Thoracic aorta (tissue), 1 donor: ENCODE results near the genes XAGE2, PAGE3, NBDY and SPIN2B.

- RAMPAGE, long total RNA, result no peak
Observed at GRCh38 chrX:50770913-50771292, 43.1 kb downstream of the SHROOM4 start.

- RAMPAGE, long total RNA, result no peak
Observed at GRCh38 chrX:51053279-51053478, 142.6 kb downstream of the BMP15 start.

- RAMPAGE, long total RNA, result no peak
Observed at GRCh38 chrX:51407071-51407528, 352 bp downstream of the EZHIP start.

- RAMPAGE, long total RNA, result no peak
Observed at GRCh38 chrX:52368850-52369291, at the start of gene XAGE2. Gene XAGE2, plus strand, starts transcription at chrX:52369021.

- RAMPAGE, long total RNA, result start-site peak on the plus strand at chrX:53082680-53082779, 112 reads
Observed at GRCh38 chrX:53082469-53083344, 540 bp downstream of the TSPYL2 start.

DNA sequence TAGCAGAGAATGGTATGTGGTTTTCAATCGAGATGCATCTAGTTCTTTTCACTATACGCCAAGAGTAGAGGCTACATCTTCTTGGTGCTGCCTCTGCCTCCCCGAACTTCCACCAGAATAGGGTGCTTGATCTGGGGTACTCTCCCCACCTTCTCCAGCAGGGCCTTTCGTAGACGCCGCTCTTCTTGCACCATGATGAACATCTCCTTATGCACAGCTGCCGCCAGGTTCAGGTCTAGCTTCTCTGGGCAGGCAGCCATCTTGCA, 23.7 kb downstream of the KDM5C start:
- RAMPAGE, long total RNA, result no peak

GRCh38 chrX:53380341-53380701, 42.1 kb downstream of the SMC1A start:
- RAMPAGE, long total RNA, result no peak

GRCh38 chrX:53405744-53406166, 16.7 kb downstream of the SMC1A start:
- RAMPAGE, long total RNA, result no peak

- RAMPAGE, long total RNA, result no peak
Observed at GRCh38 chrX:53569365-53570110, 117.0 kb downstream of the HUWE1 start.

- RAMPAGE, long total RNA, result no peak
Observed at GRCh38 chrX:53616691-53617158, 69.8 kb downstream of the HUWE1 start.

- RAMPAGE, long total RNA, result no peak
Observed at GRCh38 chrX:53757199-53757635, 70.7 kb upstream of the HUWE1 start.

DNA sequence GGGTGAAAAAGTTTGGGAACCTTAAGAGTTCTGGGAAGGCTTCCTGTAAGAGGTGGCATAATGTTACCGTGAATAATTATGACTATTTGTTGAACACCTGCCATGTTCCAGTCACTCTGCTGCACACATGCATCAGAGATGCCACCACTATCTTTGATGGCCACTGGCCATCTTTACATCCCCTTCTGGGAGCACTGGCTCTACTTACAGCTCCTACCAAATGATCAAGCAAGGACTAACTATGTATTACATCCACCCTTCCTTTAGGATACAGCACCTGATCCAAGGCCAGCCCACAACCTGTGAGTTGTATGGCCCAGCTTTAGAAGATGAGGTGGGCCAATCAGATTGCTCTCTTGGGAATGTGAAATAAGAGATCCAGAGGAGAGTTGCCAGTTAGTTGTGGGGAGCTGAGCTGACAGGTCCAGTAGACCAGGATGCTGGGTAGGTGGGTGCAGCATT, 111.4 kb downstream of the GNL3L start:
- RAMPAGE, long total RNA, result no peak

DNA sequence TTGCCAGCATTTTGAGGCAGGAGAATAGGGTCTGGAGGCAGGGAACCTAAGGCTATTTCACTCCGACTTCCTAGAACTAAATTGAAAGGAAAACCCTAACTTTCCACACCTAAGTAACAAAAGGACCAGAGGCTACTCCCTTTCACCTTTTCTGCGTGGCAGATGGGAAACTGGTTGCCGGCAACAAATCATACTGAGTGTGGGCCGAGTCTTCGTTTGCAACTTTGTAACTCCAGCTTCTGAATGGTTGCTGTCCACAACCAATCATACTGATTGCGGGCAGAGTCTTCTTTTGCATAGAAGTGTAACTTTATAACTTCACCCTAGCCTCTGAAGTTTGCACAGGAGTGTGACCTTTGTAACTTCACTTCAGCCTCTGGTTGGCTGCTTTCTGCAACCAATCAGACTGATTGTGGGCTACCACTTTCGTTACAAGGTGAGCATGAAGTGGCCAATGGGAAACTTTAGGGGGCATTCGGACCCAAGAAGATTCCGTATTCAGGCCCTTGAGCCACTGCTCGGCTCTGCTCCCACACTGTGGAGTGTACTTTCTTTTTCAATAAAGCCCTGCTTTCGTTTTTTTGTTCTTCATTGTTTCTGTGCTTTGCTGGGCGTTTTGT, 9.2 kb upstream of the PAGE5 start:
- RAMPAGE, long total RNA, result no peak

DNA sequence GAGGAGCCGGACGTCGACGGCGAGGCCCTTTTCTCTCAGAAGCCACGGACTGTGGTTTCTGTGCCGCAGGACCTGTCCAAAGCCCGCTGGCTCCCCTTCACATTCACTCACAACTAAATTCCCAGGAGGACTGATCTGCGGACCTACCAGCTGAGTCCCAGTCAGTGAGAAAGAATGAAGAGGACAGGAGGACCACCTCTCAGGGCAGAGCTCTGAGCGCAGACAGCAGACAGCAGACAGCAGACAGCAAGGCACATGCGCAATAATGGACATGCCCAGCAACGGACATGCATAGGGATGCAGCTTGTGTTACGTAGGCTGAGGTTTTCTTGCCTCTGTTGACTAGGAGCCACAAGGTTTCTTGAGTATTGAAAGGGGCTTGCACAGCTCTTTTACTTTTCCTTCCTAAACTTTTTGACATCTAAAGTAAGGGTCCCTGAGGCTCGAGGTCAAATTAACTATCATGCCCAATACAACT, at the start of gene PAGE3:
Gene PAGE3, minus strand, starts transcription at position 250 of the 478 bp plus-strand sequence.
- RAMPAGE, long total RNA, result no peak

DNA sequence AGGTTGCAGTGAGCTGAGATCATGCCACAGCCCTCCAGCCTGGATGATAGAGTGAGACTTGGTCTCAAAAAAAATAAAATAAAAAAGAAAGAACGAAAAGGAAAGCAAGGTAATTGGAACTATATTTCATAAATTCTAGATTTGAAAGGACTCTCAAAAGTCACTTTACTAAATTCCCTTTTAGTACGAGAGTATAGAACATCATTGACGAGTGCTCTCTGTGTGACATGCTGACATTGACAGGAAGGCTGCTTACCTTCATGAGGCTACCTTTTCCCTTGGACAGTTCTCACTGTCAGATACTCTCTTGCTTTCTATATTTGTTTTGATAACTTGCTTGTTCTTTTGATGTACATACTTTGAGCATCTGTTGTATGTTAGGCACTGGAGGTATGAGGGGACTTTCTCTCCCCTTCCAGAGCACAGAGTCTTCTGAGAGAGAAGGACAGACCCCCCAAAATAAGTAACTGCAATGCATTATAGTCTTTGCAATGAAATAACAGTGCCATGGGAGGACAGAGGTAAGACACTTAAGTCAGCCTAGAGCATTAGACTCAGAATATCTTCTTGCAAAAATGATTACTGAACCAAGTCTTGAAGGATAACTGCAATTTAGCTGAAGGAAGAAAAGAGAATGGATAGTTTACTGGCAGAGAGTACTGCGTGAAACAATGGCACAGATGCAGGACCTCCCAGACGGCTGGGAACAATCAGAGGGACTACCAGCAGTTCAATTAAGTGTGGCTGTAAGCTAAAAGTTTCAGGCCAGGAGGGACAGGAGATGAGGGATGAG, 3.5 kb downstream of the RRAGB start:
- RAMPAGE, long total RNA, result no peak

- RAMPAGE, long total RNA, result start-site peak on the plus strand at chrX:55908432-55908463, 26 reads
Observed at GRCh38 chrX:55907866-55908535, 190.5 kb downstream of the RRAGB start.

GRCh38 chrX:55908600-55909648, 191.4 kb downstream of the RRAGB start:
- RAMPAGE, long total RNA, result no peak

GRCh38 chrX:56184776-56185536, 47.2 kb upstream of the KLF8 start:
- RAMPAGE, long total RNA, result start-site peak on the plus strand at chrX:56184825-56185208, 9 reads

DNA sequence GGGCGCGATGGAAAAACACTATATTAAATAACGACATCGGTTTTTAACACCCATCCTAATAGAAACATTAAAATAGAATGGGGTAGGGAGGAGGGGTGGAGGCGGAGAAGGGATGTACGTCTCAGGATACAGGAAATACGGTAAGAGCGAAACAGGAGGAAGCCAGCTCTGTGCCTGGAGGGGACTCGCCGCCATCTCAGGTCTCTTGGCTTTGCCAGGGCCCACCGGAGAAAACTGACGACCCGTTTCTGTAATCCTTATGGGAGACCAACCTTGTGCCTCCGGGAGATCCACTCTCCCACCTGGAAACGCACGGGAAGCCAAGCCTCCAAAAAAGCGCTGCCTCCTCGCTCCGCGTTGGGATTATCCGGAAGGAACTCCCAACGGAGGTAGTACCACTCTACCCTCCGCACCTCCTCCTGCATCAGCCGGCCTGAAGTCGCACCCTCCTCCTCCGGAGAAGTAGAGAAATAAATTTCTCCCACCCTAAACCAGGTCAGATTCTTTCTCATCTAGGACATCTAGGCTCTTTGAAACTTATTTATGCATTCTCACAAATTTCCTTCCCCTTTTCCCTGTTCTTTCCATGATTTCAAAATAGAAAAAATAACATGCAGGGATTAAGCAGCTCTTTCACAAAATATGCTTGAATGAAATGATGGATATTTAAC, at the start of gene NBDY:
Gene NBDY, plus strand, starts transcription at position 149 of the 671 bp plus-strand sequence.
- RAMPAGE, long total RNA, result start-site peak on the plus strand centred at position 182 of the sequence, 37 bp wide, 262 reads; start-site peak on the plus strand centred at position 417 of the sequence, 22 bp wide, 19 reads

DNA sequence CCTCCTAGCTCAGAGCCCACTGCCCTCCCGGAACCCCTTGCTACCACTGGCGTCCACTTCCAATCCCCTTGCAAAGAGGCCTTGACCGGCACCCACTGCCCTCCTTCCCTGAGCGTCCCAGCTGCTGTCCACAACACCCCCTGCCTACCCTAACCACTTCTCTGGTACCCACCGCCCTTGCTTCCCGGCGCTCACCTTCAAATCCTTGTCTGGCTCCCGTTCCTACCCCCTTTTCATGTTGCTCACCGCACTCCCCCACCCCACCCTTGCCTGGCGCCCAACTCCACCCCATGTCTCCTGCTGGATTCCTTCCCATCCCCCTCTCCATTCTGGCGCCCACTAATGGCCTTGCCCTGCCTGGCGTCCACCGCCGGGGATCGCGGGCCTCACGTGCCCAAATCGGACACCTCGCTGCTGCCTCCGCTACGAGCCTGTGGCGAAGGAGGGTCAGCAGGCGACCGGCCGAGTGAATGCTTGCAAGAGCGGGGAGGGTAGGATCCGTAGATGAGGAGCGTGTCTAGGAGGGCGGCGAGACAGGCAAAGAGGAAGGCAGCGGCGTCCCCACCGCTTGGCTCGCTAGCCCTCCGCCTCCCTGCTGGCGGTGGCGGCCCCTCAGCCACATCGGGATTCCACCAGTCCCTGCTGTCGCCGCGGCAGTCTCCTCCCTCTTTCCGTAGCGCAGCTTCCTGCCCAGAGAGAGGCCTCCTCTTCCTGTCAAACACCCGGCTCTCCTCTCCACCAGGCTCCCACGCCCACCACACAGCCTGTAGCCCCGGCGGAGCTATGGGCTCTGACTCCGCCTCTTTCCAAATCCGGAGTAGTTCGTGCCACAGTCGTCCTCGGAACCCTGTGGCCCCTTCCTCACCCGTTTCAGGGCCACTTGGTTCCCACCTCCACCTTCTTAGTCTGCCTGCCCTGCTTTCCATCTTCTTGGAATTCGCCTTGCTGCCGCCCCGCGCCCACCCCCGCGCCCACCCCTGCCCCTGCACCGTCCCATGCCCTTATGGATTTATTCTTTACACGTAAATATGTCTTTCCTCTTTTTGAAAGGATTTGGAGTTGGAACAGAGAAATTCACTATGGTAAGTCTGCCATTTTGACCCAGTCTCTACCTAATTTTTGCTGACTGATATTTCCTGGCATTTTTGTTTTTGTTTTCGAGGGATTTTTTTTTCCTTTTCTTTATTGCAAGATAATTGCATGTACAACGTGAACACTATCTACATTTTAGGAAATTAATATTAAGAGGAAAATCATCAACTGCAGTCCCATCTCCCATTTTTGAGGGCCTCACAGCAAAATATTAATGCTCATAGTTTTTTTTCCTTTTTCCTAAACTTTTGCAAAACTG, at the start of gene SPIN2B:
Gene SPIN2B, minus strand, starts transcription at position 663 of the 1,351 bp plus-strand sequence.
- RAMPAGE, long total RNA, result start-site peak on the minus strand centred at position 621 of the sequence, 59 bp wide, 161 reads; start-site peak on the plus strand centred at position 730 of the sequence, 113 bp wide, 7 reads